ENCODE data around the gene SNRPA1.

- RRBS, result no CpG with 5 or more reads among the region's 3 CpGs
These were observed 5.0 kb upstream of the ADAMTS17 start for GRCh38 chr15:100346703-100347345.

GRCh38 chr15:100878657-100878945 lies 1.0 kb upstream of the ALDH1A3 start:
- RRBS, result no CpG with 5 or more reads among the region's 10 CpGs

- RRBS, result 6% methylated on average over 35 of the region's 109 CpGs
These were observed 480 bp upstream of the ALDH1A3 start for GRCh38 chr15:100878946-100879755.

GRCh38 chr15:100917872-100918756 lies 1.0 kb upstream of the LRRK1 start:
- RRBS, result no CpG with 5 or more reads among the region's 50 CpGs

- RRBS, result no CpG with 5 or more reads among the region's 10 CpGs
These were observed 104.9 kb downstream of the LRRK1 start for GRCh38 chr15:101023916-101024599.

GRCh38 chr15:101115647-101116746 lies 135.9 kb downstream of the CHSY1 start:
- RRBS, result no CpG with 5 or more reads among the region's 20 CpGs

DNA sequence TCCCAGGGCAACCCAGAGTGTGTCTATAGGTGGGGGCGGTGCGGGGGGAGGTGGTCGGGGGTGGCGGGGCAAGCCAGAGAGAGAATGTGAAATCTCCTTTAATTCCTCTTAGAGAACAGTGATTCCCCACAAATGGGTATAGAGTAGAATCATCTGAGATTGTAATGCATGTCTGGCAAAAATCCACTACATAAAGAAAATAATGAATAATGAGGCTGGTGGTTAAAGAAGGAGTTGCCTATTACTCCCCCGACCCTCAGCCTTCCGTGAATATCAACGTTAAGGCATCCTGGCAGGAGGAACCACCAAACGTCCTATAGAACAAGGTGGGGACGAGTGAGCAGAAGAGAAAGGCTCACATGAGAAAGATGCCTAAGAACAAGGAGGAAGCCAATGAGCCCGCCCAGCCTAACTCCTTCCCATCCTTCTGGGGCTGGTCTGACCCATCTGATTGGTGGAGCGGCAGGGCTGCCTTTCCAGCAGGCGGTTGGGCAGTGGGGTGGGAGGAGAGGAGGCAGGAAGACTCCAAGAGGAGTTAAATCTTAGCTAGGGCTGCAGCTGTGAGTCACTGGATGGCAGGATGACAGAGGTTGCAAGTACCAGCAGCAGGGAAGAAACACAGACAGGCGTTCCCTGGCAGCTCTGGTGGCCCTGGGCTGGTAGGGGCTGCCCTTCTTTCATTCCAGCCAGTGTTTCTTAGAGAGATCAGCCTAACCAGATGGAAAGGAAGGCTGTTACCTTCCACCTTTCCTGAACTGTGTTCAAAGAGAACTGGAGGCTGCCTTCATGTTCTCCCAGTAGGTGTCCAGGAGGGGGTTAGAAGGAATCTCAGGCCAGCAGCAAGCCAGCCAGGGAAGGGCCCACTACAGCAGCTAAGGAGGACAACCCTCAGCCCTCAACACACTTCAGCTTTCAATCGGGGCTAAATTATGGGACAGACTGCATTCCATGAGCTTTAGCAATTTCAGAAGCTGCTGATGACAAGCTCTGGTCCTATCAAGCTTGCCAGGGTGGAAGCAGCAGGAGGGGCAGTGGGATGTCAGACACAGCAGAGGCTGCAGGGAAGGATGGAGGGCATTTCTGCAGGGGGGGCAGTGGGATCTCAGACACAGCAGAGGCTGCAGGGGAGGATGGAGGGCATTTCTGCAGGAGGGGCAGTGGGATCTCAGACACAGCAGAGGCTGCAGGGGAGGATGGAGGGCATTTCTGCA lies 50.4 kb downstream of the CHSY1 start:
- RRBS, result no CpG with 5 or more reads among the region's 14 CpGs

DNA sequence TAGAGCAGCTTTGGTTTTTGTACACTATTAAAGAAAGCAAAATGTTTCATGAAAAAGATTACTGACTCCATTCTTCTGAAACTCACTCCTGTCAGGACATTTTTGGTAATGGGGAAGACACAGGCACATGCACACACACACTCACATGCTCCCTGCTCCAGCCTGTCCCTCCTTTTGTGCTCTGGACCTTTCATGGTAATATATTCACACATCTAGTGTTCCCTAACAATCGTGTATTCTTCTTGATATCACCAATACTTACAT lies 2.5 kb downstream of the SELENOS start:
- RRBS, result no CpG with 5 or more reads among the region's 1 CpG

- RRBS, result 2% methylated on average over 14 of the region's 85 CpGs
These were observed at the start of gene SNRPA1 for GRCh38 chr15:101294588-101295510. TSS of gene SNRPA1 (minus strand) at chr15:101295248.

- RRBS, result no CpG with 5 or more reads among the region's 6 CpGs
These were observed 38.6 kb upstream of the SNRPA1 start for GRCh38 chr15:101333651-101333981.

- RRBS, result no CpG with 5 or more reads among the region's 7 CpGs
These were observed 2.5 kb downstream of the PCSK6 start for GRCh38 chr15:101487076-101487393.

DNA sequence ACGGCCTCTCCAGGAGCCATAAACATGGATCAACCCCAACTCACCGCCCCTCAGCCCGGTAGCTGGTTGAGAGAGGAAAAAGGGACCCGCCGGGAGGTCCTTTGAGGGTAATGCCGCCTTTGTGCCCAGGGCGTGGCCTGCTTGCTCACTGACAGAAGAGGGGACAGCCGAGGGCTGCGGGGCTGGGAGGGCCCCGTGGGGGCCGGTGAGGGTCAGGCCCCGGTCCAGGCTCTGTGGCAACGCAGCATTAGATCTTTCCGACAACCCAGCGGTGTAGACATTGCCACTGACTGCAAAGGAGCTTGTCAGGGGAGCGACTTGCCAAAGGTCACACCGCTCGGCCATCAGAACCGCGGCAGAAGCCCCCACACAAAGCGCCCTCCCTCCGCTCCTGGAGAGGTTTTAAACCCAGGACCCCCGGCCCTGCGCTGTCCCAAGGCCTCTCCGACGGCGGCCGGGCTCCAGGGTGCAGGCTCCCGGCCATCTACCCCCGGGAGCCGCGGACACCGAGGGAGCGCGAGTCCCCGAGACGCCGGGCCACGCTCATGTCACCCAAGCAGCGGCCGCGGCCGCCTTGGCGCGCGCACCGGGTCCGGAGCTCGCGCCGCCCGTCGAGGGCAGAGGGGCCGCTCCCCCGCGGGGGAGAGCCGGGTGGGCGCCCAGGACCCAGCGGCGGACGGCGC lies 1.0 kb downstream of the PCSK6 start:
- RRBS, result 6% methylated on average over 37 of the region's 62 CpGs

- RRBS, result no CpG with 5 or more reads among the region's 10 CpGs
These were observed 5.7 kb upstream of the PCSK6 start for GRCh38 chr15:101495128-101495750.

- RRBS, result no CpG with 5 or more reads among the region's 11 CpGs
These were observed 32.6 kb upstream of the PCSK6 start for GRCh38 chr15:101522118-101522516.

- RRBS, result no CpG with 5 or more reads among the region's 11 CpGs
These were observed 143.8 kb downstream of the OR4F15 start for GRCh38 chr15:101955710-101956338.

All from GM19240 (cell line).